HT1080 (cell line): Measurements from ENCODE around the genes RPP25 and COMMD4.

DNA sequence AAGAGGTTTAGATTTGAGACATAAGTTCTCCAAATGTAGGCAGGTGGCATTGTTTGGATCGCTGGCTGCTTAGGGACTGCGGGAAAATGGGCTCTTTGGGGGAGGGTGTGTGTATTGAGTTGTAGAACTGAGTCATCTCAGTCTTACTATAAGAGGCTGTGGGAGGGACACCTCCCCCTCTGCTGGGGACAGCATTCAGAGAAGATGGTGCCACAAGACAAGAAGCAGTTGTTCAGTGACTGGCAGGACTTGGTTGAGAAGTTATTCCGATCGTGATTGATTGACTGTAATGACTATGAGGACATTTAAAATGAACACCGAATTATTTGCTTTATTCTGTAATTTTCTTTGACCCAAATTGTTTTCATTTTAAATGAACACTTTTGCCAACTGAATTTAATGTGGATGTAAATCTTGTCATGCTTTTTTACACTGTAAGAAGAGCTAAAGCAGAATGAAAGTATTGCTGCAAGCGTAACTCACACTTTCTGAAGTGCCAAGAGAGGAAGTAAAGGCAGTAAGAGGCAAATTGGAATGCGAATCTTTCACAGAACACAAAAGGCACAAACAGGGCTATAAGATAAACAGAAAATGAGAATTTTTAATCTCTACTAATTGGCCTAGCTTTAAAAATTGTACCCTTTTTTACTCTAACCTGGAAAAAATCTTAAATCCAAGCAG lies 1.0 kb downstream of the ARID3B start:
RAMPAGE:
- cytosol, long total RNA: no peak
- long total RNA: no peak
- nucleus, long total RNA: no peak

DNA sequence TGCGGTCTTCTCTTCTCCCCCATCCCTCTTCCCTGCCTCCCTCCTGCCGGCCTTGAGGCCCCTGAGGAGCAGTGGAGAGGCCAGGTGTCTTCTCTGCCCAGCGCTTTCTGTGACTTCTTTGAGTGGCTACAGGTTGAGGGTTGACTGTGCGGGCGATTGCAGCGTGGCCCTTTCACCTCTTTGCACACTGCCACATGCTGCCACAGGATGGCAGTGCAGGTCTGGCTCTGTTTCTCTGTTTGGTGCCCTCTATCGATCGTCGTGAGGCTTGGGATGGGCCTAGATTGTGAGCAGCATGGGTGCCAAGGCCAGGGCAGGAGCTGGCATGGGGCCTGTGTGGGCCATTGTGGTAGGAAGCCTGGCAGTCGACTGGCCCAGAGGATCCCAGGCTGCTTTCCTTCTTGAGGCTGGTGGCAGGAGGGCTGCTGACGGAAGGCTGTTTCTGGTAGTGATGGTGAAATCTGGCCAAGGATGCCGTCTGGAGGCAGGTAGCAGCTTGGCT lies 5.4 kb downstream of the CLK3 start:
RAMPAGE:
- cytosol, long total RNA: no peak
- long total RNA: no peak
- nucleus, long total RNA: no peak

DNA sequence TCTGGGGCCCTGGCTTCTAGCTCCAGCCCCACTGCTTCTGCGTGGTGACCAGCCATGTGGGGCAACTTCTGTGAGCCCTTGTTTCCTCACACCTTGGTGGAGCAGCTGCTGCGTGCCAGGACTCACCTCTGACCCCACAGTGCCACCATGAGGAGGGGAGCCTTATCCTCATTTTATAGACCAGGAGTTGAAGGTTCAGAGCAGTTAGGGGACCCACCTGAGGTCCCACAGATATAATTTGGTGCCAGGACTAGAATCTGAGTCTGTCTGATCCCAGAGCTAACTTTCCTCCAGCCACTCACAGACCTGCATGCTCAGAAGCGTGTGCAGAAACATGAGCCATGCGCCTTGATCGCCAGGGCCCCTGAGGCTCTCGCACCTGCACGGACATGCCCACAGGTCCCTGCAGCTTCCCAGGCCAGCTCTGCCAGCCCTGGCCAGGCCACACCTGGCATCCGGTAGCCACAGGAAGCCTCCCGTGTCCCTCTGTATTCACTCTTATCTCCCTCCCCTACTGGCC lies 13.0 kb upstream of the LMAN1L start:
RAMPAGE:
- cytosol, long total RNA: no peak
- long total RNA: no peak
- nucleus, long total RNA: no peak

GRCh38 chr15:74803556-74803815 lies 9.1 kb upstream of the LMAN1L start:
RAMPAGE:
- cytosol, long total RNA: no peak
- long total RNA: no peak
- nucleus, long total RNA: no peak

DNA sequence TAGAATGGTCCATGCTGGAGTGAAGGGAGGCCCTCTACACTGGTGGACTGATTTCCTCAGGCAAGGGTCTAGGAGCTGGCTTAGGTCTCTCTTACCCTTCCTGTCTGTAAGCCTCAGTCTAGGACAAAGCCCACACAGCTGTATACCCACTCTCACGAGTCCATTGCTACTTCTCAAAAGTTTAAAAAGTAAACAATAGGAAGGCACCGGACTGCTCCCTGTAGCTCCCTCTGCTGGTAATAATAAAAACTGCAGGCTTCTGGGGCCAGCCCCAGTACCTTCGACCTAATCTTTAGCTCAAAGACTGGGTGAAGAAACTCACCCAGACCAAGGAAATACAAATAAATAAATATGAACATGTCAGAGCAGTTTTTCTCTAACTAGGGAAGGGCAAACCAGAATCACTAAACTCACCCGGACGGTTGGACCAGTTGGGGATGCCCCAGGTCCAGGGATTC lies 5.1 kb downstream of the FAM219B start:
RAMPAGE:
- cytosol, long total RNA: no peak
- long total RNA: no peak
- nucleus, long total RNA: no peak

RAMPAGE:
- cytosol, long total RNA: no peak
- long total RNA: no peak
- nucleus, long total RNA: no peak
Measured at GRCh38 chr15:74933562-74933931, 4.3 kb downstream of the COX5A start.

DNA sequence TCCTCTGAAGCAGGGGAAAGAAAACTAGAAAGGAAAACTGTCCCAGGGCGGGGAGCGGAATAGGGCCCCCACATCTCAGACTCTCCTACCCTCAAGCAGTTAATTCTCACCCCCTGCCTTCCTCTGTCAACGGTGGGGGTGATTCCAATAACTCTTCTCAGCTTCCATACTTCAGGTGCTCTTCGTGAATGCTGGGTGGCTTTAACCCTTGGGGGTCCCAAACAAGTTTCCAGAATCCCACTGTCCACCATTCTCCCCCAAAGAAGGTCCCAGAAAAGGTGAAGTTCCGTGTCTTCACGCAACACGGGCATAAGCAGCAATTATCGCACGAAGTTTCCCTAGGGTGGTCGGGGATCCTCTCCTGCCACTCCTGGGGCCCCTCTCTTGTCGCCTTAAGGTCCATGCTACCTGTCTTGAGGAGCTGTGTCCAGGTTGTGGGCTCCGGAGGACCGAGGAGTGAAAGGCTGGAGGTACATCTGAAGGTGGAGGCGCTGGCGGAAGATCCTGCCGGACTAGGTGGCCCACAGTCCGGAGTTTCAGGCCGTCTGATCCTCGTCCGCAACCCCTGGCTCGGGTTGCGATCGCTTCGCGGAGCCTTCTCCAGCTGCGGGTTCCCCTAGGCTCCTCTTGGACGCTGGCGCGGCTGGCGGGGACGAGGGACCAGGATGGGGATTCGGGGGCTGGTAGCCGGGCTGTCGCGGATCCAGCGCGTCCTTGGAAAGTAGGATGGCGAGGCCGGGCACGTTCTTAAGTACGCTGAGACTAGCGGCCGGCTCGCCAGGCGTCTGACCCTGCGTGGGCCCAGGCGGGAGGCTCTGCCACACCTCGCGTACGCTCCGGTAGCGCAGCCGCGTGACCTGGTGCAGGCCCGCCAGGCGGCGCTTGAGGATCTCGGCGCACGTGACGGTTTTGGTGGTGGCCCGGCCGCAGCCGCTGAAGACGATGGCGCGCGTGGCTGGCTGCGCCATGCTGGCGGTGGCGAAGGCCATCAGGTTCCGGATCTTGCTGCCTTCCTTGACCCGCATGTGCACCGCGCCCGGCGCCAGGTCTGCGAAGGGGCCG lies 793 bp downstream of the RPP25 start:
RAMPAGE:
- cytosol, long total RNA: no peak
- long total RNA: no peak
- nucleus, long total RNA: no peak

DNA sequence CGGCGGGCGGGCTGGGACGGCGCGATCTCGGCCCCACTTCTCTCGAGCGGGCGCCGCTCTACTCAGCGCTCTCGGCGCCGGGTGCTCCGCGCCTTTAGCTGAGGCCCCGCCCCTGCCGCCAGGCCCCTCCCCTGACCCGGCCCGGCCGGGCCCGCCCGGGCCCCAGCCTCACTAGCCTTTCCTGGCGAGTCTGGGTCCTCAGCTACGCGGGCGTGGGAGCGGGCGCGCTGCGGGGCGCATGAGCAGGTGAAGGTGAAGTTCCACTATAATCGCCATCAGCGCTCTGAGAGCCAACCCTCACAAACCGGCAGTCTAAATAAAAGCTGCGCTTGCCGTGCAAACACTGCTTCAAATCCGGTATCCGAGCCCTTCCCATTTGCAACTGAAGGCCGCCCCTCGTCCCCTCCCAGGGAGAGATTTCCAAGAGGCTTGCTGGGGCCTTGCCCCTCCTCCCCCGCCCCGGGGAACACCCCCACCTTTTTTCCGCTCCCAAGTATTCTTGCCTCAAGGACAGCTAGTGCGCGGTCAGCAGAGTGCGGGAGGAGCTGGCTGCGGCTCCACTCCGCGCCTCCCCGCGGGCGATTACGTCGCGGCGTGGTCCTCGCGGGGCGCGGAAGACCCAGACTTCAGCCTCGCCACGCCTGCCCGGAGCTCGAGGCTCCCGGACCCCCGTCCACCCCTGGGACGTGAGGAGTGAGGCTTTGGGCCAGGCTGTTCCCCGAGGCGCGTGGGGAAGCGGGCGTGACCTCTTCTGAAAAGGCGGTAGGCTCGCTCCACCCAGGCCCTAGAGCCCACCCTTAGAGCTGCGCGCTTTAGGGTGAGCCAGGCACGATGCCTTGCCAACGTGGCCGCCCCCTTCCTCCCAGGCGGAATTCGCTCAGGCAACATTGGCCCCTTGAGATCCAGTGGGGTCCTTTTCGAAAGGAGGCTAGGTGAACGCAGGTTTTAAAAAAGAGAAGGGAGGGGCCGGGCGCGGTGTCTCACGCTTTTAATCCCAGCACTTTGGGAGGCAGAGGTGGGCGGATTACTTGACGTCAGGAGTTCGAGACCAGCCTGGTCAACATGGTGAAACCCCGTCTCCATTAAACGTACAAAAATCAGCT lies at the start of gene RPP25:
RPP25 (minus strand) TSS at position 67 of the 1,103 bp plus-strand sequence.
RAMPAGE:
- cytosol, long total RNA: no peak
- long total RNA: no peak
- nucleus, long total RNA: no peak

DNA sequence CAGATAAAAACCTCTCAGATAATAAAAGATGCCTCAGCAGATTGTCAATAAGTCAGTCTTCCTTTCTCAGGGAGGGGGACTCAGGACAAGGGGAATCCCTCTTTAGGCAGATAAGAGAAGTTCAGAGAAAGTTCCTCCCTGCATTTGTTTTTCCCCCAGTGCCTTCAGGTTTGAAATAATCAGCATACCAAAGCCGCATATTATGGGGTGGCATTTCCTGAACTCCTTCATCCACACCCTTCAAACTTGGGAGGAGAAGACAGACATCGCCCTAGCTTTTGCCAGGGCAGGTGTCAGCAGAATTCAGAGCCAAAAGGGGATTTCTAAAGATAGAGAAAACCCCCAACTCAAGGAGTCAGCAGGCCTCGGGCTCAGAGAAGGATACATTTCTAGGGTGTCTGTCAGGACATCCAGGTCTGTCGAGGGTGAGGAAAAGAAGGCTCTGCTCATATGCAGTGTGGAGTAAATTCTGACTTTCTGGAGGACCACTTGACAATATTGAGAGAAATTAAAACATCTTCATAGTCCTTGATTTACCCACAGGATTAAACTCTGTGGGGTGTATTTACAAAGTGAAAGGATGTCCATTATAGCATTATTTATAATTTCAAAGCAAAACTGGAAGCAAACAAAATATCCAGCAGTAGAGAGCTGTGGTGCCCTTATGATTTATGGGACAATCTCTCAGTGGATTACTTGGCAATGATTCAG lies 8.7 kb downstream of the PPCDC start:
RAMPAGE:
- cytosol, long total RNA: no peak
- long total RNA: no peak
- nucleus, long total RNA: no peak

GRCh38 chr15:75065114-75065963 lies 41.9 kb downstream of the PPCDC start:
RAMPAGE:
- cytosol, long total RNA: no peak
- long total RNA: no peak
- nucleus, long total RNA: no peak

DNA sequence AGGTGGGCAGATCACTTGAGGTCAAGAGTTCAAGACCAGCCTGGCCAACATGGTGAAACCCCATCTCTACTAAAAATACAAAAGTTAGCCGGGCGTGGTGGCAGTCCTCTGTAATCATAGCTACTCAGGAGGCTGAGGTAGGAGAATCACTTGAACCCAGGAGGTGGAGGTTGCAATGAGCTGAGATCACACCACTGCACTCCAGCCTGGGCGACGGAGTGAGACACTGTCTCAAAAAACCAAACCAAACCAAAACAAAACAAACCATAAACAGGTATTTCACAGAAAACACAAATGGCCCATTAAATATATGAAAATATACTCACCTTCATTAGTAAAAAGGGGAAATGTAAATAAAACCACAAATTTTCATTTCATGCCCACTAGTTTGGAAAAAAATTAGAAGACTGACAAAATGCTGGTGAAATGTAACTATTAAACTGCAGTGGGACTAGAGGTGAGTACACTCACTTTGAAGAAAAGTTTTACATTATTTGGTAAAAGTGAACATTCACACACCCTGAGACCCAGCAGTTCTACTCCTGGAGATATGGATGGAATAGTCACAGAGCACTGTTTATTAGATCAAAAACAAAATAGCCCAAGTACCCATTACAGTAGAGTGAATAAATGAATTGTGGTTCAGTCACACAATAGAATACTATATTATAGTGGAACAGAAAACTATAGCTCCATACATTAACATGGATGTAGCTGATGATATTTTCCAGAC lies 71.7 kb downstream of the PPCDC start:
RAMPAGE:
- cytosol, long total RNA: no peak
- long total RNA: no peak
- nucleus, long total RNA: no peak

DNA sequence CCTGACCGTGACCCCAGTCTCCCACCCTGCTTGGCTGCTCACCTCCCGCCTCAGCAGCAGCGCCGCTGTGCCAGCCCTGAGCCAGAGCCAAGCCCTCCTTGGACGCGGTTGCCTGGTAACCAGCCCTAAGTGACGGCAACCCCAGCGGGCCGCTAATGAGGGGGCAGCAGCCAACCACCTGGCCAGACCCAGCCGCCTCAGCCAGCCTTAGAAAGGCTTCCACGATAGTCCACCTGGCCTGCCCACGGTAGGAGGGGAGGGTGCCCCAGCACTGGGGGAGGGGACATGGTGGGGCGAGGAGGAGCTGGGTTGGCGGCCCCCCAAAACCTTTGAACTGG lies 6.2 kb upstream of the C15orf39 start:
RAMPAGE:
- cytosol, long total RNA: no peak
- long total RNA: no peak
- nucleus, long total RNA: no peak

GRCh38 chr15:75206074-75206772 lies 4.5 kb downstream of the C15orf39 start:
RAMPAGE:
- cytosol, long total RNA: no peak
- long total RNA: no peak
- nucleus, long total RNA: no peak

DNA sequence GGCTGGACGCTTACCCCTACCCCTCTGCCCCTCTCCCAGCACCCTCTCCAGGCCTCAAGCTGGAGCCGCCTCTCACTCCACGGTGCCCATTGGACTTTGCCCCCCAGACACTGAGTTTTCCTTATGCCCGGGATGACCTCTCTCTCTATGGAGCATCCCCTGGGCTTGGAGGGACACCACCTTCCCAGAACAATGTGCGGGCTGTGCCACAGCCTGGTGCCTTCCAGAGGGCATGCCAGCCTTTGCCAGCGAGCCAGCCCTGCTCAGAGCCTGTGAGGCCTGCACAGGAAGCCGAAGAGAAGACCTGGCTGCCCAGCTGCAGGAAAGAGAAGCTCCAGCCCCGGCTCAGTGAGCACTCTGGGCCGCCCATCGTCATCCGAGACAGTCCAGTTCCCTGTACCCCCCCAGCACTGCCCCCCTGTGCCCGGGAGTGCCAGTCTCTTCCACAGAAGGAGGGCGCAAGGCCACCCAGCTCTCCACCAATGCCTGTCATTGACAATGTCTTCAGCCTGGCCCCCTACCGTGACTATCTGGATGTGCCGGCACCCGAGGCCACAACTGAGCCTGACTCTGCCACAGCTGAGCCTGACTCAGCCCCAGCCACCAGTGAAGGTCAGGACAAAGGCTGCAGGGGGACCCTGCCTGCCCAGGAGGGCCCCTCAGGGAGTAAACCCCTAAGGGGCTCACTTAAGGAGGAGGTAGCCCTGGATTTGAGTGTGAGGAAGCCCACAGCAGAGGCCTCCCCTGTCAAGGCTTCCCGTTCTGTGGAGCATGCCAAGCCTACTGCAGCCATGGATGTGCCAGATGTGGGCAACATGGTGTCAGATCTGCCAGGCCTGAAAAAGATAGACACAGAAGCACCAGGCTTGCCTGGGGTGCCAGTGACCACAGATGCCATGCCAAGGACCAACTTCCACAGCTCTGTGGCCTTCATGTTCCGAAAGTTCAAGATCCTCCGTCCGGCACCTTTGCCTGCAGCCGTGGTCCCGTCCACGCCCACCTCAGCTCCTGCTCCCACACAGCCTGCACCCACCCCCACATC lies 5.7 kb downstream of the C15orf39 start:
RAMPAGE:
- cytosol, long total RNA: no peak
- long total RNA: no peak
- nucleus, long total RNA: no peak

DNA sequence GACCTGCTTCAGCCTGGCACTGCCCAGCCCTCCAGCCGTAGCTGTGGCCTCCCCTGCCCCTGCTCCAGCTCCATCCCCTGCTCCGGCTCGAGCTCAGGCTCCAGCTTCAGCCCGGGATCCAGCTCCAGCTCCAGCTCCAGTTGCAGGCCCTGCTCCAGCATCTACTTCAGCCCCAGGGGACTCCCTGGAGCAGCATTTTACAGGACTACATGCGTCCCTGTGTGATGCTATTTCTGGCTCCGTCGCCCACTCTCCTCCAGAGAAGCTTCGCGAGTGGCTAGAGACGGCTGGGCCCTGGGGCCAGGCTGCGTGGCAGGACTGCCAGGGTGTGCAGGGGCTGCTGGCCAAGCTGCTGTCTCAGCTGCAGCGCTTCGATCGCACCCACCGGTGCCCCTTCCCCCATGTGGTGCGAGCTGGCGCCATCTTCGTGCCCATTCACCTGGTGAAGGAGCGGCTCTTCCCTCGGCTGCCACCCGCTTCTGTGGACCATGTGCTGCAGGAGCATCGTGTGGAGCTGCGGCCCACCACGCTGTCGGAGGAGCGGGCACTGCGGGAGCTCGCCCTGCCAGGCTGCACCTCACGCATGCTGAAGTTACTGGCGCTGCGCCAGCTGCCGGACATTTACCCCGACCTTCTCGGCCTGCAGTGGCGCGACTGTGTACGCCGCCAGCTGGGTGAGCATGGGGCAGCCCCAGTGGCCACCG lies 6.6 kb downstream of the C15orf39 start:
RAMPAGE:
- cytosol, long total RNA: no peak
- long total RNA: no peak
- nucleus, long total RNA: no peak

GRCh38 chr15:75335645-75336485 lies at the start of gene COMMD4:
Gene COMMD4, plus strand, starts transcription at chr15:75336063.
RAMPAGE:
- cytosol, long total RNA: start-site peak on the plus strand at chr15:75336044-75336085, 273 and 207 reads in 2 replicates
- long total RNA: start-site peak on the plus strand at chr15:75336065-75336089, 145 reads
- nucleus, long total RNA: no peak

DNA sequence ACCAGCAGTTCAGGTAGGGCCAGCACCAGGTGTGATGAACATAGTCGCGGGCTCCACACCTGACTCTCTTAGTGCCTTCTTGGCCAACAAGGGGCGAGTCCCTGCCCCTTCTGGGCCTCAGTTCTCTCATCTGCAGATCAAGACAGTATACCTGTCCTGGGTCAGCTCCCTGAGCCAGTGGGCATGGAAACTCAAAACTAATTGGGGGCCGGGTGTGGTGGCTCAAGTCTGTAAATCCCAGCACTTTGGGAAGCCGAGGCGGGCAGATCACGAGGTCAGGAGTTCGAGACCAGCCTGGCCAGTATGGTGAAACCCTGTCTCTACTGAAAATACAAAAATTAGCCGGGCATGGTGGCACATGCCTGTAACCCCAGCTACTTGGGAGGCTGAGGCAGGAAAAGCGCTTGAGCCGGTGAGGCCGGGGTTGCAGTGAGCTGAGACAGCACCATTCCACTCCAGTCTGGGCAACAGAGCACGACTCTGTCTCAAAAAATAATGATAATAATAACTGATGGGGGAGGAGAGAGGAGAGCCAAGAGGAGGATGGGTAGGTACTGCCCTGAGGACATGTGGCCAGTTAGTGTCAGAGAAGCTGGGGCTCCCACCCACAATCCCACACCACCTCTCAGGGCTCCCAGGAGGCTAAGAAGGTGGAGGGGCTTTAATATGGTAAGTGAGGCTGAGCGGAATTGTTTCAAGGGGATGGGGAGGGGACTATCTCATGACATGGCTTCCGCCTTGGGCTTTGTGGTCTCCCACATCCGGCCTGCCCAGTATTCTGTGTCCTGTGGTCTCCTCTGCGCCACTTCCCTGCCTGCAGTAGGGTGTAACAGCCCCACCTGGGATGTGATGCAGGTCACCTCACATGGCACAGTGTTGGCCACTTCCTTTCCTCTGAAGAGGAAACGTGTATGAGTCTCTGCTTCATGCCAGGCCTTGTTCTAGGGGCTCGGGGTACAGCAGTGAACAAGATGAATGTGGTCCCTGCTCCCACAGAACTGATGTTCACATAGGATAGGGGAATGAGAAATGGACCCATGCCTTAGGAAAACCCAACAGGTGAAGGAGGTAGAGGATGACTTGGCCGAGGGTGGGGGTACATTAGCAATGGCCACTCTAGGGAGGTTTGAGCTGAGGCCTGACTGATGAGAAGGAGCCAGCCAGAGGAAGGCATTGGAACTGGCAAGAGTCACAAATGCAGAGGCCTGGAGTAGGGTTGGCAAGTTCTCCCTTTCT lies 2.9 kb downstream of the NEIL1 start:
RAMPAGE:
- cytosol, long total RNA: no peak
- long total RNA: no peak
- nucleus, long total RNA: no peak

DNA sequence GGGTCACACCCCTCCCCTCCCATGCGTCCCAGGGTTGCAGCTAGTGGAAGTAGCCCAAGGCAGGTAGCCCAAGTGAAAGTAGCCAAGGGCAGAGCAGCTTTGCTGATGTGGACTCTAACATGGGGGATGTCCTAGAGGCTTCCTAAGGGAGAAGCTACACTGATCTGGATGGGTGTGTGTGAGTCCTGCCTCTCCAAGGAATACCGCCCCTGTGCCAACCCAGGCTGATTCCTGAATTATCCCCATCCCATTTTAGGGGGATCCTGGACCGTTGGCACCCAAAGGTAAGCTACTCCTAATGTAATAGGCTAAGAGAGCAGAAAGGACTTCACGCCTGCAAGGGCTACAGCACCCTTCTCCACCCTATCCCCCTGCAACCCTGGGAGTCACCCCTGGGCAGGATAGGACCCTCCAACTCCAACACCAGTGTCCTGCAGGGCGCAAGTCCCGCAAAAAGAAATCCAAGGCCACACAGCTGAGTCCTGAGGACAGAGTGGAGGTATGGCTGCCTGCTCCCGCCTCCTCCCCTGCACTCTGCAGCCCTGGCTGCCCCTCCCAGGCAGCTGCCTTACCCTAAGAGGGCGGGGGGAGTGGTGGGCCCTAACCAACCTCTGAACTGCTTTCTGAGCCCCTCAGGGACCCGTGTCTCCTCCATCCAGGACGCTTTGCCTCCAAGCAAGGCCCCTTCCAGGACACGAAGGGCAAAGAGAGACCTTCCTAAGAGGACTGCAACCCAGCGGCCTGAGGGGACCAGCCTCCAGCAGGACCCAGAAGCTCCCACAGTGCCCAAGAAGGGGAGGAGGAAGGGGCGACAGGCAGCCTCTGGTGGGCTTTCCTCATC lies 7.4 kb downstream of the NEIL1 start:
RAMPAGE:
- cytosol, long total RNA: no peak
- long total RNA: no peak
- nucleus, long total RNA: no peak

DNA sequence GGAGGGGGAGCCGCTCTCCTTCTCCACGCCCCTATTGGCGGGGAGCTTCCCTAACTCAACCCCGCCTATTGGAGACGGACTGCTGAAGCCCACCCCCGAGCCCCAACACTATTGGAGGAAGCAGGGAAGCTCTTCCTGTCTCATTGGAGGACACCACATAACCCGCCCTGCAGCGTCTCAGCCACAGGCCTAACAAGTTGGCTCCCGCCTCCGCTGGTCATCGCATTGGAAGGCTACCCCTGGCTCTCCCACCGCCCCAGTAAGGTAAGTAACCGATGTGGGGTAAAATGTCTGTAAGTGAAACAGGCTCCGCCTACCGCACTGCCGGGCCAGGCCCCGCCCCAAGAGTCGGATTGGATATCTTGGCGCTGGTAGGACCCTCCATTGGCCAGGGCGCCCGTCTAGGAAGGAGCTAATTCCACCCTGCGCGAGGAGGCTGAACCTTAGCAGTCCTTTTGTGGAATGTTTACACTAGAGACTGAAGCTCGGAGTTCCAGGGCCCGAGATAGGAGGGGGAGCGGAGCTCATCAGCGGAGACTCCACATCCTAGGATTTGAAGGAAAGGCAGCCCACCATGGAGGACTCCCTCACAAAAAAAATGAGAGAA lies 459 bp upstream of the SIN3A start:
RAMPAGE:
- cytosol, long total RNA: no peak
- long total RNA: no peak
- nucleus, long total RNA: no peak

DNA sequence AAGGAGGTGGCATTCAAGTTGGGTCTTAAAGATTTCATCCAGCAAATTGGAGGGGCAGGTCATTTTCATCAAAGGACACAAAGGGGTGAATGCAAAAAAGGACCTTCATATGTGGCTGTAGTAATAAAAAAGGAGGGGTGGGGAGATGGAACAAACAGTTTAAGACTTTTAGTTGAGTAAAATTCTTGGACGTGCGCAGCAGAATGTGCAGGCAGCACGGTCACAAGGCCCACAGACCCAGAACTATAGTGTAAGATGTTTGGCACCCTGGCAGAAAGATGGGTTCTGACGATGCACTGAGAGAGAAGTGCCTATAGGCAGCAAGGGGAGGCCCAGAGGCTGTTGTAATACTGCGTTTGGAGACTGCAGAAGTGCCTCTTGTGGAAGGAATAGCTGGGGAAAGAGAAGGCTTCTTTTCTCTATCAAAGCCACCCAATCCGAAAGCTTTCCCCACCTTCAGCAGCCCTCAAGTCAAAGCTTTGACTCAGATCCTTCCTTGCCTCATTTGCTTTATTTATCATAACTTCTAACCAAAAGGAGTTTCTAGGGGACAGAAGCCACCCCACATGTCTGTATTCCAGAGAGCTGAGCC lies 5.1 kb upstream of the SIN3A start:
RAMPAGE:
- cytosol, long total RNA: no peak
- long total RNA: no peak
- nucleus, long total RNA: no peak